ENCODE data around the gene UCP2.

DNA sequence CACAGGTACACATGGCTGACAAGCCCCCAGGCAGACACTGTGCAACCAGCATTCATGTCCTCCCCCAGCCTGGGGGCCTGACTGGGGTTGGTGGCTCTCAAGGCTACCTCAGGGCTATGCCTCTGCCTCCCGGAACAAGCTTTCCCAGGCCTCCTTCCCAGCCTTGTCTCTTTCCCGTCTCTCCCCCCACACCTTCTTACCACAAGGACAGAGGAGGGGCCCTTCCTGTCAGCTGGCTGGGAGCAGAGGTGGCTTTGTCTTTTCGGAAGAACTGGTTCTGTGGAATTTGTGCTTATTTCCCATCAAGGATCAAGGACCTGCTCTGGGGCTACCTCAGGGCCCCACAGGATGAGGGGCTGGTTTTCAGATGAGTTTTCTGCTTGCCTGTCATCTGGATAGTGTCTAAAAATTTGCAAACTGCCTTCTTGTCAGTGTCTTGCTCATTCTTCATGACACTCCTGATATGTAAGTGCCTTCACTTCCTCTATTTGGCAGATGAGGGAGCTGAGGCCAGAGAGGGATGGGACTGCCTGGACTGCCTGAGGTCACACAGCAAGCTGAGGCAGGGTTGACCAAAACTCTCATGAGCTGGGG lies 2.4 kb upstream of the P2RY6 start:
- PRO-cap: bidirectional peak, plus-strand start at position 302 of the sequence, minus-strand start at position 165 of the sequence
- RAMPAGE, long total RNA: no peak

DNA sequence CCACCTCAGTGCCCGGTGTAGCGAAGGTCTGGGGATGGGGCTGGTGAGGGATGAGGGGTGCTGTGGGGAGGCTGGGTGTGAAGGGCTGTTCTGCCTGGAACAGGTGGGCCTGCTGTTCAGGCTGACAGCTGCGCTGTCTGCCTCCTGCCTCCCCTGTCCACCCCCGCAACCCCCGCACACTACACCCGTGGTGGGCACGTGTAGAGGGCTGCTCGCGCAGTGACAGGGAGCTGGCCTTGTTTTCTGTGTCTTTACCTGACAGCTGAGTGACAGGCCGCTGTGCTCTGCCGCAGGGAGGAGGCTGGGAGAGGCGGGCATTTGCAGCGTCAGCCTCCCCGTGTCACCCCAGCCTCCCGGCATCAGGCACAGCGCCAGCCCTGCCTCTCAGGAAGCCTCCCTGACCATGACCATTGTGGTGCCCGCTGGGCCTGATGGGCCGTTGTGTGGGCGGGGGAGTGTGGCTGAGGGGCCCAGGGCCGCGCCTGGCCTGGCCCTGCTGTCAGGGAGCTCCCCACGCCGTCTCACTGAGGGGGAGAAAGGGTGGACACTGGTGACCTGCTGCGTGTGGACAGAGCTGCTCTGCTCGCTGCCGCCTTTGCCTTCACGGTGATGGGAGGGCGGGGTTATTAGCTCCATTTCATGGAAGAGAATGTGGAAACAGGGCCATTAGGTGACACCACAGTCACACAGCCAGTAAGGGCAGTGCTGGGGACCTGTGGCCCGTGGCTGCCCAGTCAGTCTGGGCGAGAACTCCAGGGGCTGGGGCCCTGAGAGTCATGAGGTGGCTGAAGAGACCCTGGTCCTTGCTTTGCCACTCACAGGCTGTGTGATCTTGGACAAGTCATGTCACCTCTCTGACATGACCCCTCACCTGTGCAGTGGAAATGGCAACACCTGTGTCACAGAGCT lies 31.9 kb upstream of the RELT start:
- PRO-cap: no peak
- RAMPAGE, long total RNA: no peak

DNA sequence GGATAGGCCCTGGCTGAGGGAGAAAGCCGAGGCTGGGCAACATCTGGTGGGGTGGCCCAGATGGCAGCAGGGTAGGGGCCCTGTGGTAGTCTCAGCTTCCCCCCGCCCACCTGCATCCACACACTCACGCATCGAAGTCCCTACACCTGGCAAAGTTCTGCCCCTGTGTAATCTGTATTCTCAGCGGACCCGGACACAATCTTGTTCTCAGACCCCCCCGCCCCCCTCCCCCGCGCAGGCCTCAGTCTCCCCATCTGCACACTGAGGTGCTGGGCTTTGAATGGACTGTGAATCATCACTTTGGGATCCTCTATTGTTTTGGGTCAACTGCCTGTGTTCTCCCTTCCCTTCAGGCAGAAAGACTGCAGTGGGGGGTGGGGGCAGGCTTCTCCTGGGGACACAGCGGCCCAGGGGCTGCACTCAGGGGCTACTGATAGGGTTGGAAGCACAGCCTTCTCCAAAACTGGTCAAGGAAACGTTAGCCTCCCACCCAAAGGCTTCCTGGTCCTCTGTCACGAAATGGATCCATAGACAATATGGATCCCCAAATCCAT lies 1.3 kb downstream of the RELT start:
- PRO-cap: no peak
- RAMPAGE, long total RNA: no peak

GRCh38 chr11:73380610-73381020 lies 4.4 kb downstream of the RELT start:
- PRO-cap: no peak
- RAMPAGE, long total RNA: no peak

GRCh38 chr11:73384750-73385598 lies 8.8 kb downstream of the RELT start:
- PRO-cap: no peak
- RAMPAGE, long total RNA: no peak

DNA sequence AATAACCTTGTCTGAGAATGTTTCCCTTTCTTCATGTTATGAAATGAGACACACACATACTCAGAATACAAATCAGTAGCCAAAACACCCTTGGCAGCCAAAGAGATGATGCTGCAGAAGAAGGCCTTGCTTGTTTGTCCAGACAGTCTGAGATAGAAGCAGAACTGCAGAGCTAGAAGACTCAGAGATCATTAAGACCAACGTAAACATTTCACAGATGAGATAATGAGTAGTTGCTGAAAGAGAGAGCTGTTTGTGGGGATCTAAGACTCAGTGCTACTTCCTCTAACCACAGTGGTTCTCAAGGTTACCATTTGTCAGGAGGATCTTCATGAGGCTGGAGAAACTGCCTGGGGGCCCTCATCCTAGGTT lies 38.9 kb downstream of the RELT start:
- PRO-cap: no peak
- RAMPAGE, long total RNA: no peak

- PRO-cap: no peak
- RAMPAGE, long total RNA: no peak
Measured at GRCh38 chr11:73465274-73465833, 89.2 kb downstream of the RELT start.

GRCh38 chr11:73510441-73511337 lies 87.2 kb downstream of the FAM168A start:
- PRO-cap: no peak
- RAMPAGE, long total RNA: no peak

DNA sequence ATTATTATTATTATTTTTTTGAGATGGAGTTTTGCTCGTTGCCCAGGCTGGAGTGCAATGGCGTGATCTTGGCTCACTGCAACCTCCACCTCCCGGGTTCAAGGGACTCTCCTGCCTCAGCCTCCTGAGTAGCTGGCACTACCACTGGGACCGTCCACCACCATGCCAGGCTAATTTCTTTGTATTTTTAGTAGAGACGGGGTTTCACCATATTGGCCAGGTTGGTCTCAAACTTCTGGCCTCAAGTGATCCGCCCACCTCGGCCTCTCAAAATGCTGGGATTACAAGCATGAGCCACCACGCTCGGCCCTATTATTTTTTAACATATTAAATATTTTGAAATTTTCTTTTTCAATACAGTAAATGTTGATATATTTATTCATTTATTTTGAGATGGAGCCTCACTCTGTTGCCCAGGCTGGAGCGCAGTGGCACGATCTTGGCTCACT lies 5.9 kb downstream of the RAB6A start:
- PRO-cap: no peak
- RAMPAGE, long total RNA: no peak

DNA sequence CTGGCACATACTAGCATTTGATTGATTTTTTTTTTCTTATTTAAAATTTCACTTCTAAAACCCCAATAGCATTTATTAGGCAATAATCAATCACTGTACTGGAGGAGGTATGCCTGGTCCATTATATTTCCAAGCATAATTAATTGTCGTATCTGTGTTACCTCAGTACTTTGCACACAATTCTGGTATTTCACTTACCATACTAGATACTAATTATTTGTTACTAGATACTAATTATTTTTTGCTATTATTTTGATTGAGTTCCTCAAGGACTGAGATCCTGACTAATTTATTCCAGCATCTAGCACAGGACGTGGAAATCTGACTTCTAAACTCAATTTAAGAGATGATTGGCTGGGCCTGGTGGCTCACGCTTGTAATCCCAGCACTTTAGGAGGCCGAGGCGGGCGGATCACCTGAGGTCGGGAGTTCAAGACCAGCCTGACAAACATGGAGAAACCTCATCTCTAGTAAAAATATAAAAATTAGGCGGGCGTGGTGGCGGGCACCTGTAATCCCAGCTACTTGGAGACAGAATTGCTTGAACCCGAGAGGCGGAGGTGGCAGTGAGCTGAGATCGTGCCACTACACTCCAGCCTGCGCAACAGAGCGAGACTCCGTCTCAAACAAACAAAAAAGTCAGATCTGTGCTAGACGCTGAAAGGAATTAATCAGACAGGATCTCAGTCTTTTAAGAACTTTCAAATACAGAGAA lies 596 bp upstream of the MRPL48 start:
- PRO-cap: bidirectional peak, plus-strand start at position 534 of the sequence, minus-strand start at position 279 of the sequence
- RAMPAGE, long total RNA: no peak

DNA sequence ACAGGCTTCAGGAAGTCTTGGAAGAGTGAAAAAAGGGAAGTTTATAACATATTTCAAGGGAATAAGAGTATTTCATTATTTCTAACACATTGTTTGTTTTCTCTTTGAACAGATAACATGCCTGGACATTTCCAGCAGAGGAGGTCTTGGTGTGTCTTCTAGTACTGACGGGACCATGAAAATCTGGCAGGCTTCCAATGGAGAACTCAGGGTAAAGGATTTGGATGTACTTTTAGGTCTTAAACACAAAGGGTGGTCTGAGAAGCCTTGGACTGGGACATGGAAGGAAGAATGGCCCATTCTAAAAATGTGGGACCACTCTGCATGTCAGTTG lies 22.2 kb downstream of the PAAF1 start:
- PRO-cap: no peak
- RAMPAGE, long total RNA: no peak

DNA sequence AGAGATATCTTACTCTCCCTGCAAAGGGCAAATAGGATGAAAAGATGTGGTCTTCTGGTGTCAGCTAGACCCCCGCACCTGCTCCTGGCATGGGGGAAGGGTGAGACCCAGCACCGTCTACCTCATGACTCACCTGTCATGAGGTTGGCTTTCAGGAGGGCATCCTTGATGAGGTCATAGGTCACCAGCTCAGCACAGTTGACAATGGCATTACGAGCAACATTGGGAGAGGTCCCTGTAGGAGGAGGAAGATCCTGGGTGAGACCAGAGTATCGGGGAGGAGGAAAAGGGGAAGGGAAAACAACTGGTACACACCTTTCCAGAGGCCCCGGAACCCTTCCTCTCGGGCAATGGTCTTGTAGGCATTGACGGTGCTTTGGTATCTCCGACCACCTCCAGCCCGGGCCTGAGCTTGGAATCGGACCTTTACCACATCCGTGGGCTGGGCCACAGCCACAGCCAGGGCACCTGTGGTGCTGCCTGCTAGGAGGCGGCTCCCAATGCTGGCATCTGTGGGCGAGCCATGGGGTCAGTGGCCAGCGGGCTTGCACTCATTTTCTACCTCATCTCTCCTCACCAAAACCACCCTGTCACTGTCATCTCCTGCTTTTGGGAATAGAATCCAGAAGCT lies 6.0 kb downstream of the UCP2 start:
- PRO-cap: no peak
- RAMPAGE, long total RNA: no peak

- PRO-cap: bidirectional peak, plus-strand start at chr11:73982638, minus-strand start at chr11:73982499; bidirectional peak, plus-strand start at chr11:73982962, minus-strand start at chr11:73982843
- RAMPAGE, long total RNA: no peak
Measured at GRCh38 chr11:73982588-73983167, at the start of gene UCP2. TSS of gene UCP2 (minus strand) at chr11:73982843.

DNA sequence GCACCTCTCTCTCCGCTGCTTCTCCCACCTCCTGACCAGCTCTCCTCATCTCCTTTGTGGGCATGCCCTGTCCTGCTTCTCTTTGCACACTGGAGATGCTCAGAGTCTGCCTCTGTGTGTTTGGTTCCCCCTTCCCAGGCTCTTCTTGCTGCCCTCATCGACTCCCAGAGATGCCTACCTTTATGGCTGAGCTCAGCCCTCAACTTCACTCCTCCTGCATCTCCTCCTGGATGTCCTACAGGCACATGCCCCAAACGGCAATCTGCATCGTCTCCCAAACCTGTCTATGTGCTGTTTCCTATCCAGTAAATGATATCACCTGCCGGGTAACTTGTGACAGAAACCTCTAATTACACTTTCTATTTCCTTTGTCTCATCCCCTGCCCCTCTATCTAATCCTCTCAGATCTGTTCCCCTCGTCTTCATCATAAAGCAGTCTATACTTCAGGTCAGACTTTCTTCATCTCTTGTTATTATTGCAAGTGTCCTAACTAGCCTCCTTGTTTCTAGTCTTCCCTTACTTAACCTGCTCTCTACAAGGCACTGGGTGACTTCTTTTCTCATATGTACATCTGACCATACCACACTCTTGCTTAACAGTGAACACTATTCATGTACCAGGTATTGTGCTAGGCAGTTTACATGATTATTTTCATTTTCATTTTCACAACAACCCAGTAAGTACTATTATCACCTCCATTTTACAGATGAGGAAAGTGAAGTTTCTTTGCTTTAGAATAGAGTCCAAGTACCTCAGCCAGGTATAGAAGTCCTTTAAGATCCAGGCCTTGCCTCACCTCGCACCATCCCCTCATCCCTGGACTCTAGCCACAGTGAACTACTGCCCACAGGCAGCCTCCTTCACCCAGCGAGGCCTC lies 21.9 kb upstream of the UCP3 start:
- PRO-cap: no peak
- RAMPAGE, long total RNA: no peak

DNA sequence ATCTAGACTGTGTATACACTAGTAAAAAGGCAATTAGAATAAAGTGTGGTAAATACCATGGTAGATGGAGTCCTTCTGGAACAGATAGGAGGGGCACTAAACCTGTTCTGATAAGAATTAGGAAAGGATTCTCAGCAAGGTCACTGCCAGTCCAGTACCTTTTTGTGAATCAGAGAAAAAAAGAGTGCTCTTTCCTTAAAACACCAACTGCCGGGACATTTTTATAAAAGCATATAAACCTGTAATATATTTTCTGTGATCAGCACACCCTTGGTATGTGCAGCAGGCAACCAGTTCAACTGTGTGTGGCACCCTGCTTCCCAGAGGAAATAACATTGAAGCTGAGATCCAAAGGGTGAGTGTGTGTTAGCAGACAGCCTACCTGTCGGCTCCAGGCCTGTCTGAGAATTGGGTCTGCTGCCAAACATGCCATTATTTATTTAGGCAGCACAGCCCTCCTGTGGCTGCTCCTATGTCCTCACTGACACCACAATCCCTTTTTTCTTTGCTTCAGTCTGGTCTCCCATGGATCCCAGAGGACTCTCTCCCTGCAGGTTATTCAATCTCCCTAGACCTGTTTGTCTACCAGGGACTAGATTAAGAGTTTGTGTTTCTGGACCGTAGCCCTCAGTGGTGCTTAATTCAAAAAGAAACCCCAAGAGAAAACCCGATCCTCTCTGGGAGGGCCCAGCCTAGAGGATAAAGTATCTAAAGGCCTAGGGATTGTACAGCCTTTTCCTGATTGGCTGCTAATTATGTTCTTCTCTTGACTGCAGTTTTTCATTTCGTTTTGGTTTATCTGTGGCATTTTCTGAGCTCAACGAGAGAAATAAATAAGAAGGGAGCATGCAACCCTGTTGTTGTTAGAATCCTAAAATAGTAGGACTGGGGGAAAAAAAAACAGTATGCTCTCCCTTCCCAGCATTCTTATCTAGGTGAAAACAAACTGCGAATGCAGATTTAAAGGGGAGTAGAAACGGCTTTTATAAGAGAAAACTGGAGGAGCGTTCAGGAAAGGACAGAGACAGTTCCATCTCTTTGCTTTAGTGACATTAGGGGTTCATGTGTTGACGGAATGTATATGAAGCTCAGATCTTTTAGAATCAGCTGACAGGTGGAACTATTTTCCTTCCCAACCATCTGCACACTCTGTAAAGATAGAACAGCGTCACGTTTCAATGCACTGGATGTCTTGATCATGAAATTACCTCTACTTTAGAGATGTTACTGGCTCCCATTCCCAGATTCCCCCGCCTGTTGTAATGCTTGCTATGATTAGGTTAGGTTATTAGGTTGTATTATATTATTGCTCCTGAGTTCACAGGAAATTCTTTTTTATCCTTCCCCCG lies 24.0 kb downstream of the KCNE3 start:
- PRO-cap: no peak
- RAMPAGE, long total RNA: no peak

DNA sequence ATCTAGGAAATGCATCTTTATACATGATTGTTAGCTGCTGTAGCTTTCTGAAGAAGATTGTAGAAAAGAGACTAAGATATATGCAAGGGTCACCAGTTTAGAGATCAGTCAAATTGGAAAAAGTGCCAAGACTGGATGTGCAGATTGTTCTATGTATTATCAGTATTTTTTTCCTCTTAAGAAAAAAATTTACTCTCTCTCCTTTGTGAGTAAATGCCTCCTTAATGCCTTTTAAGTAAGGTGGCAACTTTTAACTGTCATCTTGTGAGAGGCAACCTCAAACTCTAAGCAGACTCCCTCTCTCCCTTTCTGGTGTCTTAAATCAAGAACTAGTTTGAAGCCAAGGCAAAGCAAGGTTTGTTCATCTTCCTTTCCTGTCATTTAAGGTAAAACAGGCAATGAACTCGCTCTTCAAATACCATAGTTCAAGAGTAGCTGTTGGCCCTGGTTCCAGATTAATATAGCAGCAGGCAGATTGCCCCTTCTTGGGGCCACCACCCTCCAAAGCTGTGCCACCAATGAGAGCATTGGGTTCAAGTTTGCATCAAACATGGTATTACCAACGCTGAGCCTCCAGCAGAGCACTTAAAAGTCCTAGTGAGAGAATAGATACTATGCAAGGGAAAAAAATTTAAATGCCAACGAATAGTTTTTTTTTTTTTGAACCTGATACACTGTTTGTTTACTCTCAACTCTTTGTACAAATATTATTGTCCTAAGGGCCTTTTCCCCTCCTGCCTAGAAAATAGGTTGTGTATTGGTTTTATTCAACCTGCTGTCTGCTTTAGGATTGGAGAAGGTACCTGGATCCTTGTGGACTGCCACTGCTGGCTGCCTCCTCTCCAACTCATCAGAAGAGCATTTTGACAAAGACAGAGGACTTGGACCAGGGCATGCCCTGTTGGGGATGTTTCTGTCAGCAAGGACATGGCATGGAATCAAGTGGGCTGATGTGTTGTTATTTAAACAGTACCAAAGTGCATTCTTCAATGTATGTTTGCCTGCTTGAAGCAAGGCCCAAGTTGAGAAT lies 93.0 kb downstream of the RNF169 start:
- PRO-cap: no peak
- RAMPAGE, long total RNA: no peak

DNA sequence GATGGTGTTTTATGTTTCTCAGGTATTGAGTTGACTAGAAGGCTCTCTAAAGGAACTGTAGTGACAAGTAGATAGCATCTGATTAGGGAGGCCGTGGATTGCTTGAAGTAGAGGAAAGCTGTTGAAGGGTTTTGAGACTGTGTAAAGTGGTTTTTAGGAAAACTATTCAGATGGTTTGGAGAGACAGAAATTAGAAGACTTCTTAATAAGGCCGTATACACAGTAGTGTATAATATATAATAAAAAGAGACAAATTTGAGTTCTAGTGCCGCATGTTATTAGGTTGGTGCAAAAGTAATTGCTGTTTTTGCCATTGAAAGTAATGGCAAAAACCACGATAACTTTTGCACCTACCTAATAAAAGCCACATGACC lies 2.9 kb downstream of the SPCS2 start:
- PRO-cap: no peak
- RAMPAGE, long total RNA: no peak

DNA sequence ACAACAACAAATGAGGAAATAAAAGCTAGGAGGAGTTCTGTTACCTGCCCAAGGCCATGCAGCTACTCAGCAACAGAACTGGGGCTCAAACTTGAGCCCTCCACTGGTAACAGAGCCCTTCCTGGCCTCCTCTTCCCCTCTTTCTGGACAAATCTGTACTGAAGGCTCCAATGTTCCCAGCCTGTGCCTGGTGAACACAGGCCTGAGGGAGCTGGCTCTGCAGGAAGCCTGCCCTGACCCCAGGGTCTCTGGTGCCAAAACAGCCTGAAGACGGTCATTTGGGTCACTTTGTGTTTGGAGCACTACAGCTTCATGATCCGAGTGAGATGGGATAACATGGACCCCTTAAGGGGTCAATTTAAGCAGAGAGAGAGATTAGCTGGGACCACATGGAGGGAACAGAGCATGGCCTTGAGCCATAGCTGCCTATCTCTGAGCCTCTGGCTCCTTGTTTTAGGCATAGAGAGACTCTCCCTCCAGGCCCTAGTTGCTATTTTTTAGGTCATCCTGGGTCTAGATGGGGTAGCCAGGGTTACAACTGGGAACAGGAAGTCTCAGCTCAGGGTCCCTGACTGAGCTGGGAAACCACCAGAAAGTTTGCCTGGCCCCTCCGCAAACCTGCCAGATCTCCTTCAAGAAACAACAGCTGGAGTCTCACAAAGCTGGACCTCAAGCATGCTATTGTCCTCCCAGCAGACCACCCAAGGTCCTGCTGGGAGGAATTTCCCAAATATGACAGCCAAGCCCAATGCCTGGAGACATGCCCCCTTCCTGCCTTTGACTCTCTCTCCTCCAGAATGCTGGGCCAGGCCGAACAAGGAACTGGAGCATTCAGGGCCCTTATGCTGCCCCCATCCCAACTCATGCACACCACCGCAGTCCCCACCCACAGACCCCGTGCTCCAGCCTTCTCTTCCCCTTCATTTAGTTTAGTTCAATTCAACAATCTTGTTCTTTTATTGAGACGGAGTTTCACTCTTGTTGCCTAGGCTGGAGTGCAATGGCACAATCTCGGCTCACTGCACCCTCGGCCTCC lies 3.9 kb downstream of the SLCO2B1 start:
- PRO-cap: no peak
- RAMPAGE, long total RNA: no peak

- PRO-cap: no peak
- RAMPAGE, long total RNA: no peak
Measured at GRCh38 chr11:75155880-75156435, 5.1 kb downstream of the SLCO2B1 start.

- PRO-cap: no peak
- RAMPAGE, long total RNA: no peak
Measured at GRCh38 chr11:75159389-75159952, 8.6 kb downstream of the SLCO2B1 start.